Mesangial cell (primary cell): Measurements from ENCODE around the genes UBE2S and NLRP5.

GRCh38 chr19:55377322-55377750 is 710 bp downstream of the TMEM190 start:
- RAMPAGE, long total RNA, result no peak

GRCh38 chr19:55407561-55408758 is at the start of gene UBE2S:
TSS of gene UBE2S (minus strand) at chr19:55407788.
- RAMPAGE, long total RNA, result no peak

DNA sequence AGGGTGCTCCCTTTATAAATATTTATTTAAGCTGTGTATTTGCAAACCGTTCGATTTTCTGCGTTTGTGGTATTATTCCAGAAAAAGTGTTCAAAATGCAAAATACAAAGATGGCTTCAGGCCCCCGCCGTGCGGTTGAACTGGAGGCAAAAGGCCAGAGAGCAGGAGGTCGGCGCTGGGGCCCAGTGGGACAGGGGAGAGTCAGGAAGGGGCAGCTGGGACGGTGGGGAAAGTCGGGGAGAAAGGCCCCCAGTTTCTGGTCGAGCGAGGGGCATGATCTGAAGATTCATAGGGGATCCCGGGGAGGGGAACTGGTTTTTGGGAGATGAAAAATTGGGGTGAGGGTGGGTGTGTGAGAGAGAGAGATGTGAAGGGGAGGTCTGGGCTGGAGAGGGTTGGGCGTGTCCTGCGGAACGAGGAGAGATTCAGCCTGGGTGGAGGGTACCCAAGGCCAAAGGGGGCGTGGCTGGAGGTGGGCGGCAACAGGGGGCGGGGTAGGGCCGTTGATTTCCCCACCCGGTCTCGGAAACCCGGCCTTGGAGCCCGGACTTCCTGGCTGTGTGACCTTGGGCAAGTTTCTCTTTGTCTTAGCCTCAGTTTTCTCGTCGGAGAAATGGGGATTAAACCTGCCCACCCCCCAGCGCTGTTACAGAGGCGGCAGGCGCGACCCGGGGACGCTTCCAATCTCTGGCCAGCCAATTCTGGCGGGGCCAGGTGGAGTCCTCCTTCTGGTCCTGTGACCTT is 594 bp downstream of the ISOC2 start:
- RAMPAGE, long total RNA, result no peak

GRCh38 chr19:55461903-55462171 is 395 bp upstream of the ISOC2 start:
- RAMPAGE, long total RNA, result no peak

DNA sequence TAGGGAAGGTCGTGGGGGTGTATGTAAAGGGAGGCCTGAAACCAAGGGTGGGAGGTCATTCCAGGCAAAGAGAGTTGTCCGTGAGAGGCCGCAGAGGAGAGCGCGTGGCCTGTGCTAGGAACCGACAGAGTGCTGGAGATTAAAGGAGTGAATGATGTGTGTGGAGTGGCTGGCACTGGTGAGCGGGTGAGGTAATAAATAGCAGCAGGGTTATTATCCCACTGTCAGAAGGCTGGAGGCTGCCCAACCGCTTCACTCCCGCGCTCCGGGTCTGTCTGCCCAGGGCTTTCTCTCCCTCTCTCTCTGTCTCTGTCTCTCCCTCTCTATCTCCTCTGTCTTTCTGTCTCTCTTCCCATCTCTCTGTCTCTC is 17.4 kb downstream of the ZNF579 start:
- RAMPAGE, long total RNA, result no peak

DNA sequence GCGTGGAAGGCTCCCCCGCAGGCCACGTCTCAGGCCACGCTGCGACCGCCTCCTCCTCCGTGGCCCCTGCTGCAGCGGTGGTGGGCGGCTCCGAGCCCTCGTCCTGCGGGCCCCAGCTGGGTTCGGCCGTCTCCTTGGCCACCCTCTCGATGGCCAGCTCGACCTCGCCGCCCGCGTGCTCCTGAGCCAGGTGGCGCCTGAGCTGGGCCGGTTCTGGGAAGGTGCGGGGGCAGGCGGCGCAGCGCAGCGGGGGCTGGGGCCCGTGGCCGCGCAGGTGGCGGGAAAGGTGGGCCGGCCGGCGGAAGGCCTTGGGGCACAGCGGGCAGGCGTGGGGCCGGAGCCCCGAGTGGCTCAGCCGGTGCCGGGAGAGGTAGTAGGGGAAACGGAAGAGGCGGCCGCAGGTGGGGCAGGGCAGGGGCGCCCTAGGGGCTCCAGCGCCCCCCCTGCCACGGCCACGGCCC is 1.5 kb downstream of the ZNF579 start:
- RAMPAGE, long total RNA, result no peak

DNA sequence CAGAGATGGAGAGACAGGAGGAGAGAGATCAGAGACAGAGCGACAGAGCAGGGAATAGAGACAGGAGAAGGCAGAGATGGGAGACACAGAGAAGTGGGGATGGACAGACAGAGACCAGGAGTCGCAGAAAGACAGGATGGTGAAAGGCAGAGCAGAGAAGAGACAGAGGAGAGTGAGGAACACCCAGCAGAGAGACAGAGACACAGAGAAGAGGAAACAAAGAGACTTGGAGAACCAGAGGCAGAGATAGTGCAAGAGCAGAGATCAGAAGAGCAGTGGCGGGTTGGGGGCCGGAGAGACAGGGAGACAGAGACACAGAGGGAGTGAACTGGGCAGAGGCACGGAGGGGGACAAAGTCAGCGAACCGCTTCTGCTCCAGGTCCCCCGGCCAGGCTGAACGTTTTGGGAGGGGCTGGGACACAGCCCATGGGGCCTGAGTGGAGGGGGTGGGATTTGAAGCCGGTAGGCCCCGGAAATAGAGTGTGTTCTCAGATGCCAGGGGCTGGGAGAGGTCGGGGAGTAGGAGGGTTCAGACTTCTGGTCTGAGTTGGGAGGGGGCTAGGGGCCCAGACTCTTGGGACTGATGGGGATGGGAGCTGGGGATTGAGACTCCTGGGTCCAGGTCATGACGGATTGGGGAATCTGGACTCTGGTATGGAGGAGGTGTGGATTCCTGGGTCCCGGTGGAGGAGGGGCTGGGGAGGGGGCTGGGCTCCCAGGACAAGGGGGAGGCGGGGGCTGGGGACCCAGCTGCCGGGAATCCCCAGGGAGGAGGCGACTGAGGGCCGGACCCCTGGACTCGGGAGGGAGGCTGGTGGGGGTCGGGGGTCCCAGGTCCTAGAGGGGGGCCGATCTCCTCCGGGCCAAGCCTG is 597 bp downstream of the ZNF579 start:
- RAMPAGE, long total RNA, result no peak

DNA sequence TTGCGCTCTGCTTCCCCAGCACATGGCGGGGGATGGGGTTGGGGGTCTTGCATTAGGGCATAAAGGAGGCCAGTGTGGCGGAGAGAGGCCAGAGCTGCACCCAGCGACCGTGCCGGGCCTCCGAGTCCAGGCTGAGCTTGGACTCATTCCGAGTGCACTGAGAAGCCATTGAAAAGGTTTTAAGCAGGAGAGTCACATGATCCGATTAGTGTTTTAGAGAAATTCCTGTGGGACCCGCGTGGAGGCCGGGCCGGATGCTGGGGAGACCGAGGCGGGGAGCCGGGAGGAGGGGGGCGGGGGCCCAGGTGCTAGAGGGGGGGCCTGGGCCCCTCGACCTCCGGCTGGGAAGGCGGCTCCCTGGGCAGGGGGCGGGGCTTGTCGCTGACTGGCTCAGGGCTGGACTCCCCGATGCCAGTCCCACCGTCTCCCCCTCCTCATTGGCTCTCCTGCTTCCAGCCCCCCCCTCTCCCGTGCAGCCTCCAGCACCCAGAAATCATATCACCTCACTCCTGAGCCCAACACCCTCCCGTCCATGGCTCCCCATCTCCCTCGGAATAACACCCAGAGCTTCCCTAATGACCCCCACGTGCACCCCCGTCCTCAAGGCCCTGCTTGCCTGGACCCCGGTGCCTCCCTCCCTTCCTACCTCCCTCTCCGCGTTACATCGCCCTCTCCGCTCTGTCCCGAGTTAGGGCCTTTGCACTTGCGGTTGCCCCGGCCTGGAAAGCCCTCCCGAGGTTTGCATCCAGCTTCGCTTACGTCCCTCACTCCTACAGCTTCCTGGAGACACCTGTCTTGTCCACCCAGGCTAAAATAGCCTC is 5.2 kb upstream of the ZNF579 start:
- RAMPAGE, long total RNA, result no peak

DNA sequence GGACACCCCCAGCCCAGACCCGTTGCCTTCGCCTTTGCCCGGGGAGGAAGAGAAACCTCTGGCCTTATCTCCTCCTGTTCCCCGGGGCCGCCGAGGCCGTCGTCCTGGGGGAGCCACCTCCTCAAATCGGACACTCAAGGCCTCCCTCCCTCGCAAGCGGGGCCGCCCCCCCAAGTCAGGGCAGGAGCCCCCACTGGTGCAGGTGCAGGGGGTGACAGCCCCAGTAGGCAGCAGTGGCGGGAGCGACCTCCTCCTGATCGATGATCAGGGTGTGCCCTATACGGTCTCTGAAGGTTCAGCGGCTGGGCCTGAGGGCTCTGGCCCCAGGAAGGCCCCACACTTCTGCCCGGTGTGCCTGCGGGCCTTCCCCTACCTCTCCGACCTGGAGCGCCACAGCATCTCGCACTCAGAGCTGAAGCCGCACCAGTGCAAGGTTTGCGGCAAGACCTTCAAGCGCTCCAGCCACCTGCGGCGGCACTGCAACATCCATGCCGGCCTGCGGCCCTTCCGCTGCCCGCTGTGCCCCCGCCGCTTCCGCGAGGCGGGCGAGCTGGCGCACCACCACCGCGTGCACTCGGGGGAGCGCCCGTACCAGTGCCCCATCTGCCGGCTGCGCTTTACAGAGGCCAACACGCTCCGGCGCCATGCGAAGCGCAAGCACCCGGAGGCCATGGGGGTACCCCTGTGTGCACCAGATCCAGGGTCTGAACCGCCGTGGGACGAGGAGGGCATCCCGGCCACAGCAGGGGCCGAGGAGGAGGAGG is 2.2 kb downstream of the ZNF524 start:
- RAMPAGE, long total RNA, result no peak

DNA sequence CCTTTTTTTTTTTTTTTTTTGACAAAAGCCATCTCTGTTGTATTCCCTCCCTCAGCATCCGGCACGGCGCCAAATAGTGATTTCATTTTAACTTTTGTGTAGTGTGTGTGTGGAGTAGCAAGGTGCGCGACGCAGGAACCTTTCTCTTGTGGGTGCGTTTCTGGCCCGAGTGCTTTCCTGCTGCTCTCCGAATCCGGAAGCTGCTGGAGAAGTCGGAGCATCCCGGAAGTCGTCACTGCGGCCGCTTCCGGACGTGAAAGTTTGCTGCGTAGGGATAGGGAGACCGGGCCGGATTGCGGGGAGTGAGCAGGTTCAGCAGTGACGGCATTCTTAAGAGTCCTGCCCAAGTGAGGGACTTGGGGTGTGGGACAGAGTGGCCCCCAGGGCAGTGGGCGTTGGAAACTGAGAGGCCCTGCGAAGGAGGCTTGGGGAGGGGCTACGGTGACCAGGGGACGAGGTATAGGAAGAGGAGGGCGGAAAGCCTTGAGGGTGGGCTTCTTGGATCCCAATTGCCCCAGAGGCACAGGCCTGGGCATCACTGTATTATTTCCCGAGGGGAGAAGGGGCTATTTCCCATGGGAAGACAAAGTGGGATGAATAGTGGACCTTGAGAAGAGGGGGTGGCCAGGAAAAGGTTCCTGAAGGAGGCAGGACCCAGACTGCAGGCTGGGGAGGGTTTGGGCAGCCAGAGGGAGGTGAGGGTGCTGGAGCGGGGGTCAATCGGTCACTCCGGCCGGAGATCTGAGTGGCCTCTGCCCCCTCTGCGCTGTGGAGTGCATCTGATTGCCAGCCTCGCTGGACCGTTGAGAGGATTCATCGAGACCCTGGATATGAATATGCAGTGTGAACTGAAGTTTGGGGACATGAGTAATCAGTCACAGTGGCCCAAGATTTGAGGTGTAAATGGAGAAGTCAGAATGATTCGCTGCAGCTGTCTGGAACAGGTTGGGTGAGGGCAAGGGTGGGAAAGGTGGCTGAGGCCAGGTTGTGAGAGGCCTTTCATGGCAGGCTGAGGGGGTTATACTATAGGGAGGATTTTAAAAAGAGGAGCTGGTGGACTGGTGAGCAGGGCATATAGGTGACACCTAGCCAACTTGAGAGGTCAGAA is 5.7 kb upstream of the ZNF580 start:
- RAMPAGE, long total RNA, result no peak

DNA sequence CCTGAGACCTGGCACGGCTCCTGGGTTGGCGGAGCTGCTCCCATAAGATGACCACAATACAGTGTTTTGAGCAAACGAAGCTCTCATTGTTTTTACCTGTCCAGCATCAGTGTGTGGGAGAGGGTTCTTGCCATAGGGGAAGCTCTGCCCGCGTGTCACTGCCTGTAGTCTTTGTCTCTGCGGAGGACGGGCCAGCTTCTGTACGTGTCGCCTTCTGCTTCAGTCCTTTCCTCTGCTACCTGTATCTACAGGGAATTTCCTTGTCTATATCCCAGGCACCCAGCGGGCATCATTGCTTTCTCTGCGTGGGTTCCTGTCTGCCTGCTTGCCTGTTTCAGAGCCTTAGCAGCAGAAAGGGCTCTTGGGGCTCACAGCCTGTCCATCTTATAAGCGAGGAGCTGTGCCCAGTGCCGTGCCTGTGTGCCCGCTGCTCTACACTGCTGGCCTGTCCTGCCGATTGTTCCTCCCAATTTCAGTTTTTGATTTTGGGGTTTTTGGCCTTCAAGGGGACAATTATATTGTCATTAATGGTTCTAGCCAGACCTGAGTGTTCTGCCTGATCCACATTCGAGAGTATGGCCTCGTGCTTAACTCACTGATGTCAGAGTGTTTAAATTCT is 2.5 kb downstream of the U2AF2 start:
- RAMPAGE, long total RNA, result no peak

- RAMPAGE, long total RNA, result no peak
These were observed 5.6 kb upstream of the EPN1 start for GRCh38 chr19:55669253-55670023.

DNA sequence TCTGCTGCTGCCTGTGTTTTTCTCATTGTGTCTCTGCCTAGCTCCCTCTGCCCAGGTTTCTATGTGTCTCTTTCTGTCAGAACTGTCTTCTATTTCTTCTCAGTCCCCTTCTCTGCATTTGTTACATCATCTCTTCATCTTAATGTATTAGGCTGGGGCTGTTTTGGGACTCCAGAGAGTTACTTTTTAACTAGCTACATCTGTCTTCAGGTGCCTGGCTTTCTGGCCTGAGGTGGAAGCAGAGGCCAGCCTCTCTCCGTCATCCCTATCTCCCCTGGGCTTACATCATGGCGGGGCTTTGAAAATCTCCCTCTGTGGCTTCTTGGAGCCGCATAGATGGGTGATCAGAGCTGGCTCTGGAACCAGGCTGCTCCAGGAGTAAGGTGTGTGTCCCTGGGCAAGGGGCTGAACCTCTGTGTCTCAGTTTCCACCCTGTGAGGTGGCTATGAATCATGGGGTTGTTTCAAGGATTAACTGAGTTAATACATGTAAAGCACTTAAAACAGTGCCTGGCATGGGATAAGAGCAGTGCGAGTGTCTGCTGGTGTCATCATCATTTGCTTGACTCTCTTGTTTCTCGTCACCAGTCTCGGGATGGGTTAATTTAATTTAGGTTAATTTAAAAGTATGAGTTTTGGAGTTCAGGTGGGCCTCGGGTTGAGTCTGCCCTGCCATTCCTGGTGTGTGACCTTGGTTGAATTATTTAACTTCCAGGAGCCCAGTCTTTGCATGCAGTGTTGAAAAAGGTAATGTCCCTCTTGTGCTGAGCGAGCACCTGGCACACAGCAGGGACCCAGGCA is 2.0 kb downstream of the EPN1 start:
- RAMPAGE, long total RNA, result no peak

DNA sequence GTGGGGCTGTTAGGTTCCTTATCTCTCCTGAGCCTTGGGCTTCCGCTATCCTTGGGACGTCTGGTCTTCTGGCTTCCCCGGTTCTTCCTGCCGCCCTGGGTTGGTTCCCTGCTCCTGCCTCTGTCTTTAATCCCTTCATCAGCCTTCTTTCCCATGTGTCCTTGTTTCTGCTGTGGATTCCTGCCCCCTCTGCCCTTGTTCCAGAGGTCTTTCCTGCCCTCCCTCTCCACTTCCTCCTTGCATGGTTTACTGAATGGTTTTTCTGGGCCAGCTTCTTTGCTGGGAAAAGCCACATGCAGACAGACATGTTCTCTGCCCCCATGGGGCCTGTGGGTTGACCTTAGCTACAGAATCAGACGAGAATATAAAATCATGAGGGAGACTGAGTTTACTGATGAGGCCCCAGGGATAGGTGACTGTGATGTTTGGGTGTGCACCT is 2.6 kb downstream of the EPN1 start:
- RAMPAGE, long total RNA, result no peak

- RAMPAGE, long total RNA, result no peak
These were observed 3.3 kb downstream of the EPN1 start for GRCh38 chr19:55678075-55678988.

DNA sequence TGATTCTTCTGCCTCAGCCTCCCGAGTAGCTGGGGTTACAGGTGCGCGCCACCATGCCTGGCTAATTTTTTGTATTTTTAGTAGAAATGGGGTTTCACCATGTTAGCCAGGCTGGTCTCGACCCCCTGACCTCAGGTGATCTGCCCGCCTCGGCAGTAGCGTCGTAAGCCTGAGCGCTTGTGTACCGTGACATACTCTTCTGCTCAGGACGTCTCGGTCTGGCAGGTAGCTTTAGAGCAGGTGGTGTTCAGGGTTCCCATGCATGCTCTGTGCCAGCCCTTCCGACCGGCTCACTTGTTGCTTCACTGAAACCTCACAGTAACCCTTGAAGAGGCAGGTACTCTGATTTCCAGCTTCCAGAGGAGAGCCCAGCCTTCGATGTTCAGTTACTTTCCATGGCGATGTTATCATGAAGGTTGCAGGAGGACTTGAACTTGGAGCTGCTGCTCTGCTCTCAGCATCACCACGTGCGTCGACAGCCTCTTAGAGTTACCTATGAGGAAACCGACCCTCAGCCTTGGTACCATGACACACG is at the start of gene NLRP5:
NLRP5 (plus strand) TSS at position 410 of the 535 bp plus-strand sequence.
- RAMPAGE, long total RNA, result no peak

- RAMPAGE, long total RNA, result no peak
These were observed 37.0 kb downstream of the ZNF787 start for GRCh38 chr19:56083999-56084629.

GRCh38 chr19:56108301-56108660 is 12.8 kb downstream of the ZNF787 start:
- RAMPAGE, long total RNA, result no peak

DNA sequence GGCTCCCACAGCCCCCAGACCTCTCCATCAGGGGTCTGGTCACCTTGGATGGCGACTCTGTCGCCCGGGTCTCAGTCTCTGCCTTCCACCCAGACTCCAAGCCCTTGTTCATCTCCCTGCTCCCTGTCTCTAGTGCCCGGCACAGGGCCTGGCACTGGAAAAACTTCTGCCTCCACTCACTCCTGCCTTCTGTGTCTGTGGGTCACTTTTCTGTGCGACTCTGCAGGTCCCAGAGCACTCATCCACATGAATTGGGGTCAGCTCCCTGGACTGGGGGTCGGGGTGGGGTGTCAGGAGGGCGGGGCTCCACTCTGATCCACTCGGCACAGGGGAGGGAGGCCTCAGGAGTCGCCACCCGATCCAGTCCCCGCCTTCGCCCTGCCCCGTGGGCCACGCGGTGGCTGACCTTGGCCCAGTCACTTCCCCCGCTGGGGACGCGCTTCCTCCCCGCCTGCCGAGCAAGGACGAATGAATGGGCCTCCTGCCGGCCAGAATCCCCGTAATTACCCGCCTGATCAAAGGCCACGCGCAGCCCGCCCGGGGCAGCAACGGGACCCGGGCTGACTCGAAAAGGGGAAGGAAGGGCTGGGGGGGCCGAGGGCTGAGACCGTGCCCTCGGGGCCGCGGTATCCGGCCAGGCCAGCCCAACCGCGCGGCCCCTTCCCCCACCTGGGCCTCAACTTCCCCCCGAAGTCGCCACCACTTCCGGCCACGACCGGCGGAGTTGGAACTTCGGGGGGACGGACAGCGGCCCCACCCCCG is 860 bp downstream of the ZNF787 start:
- RAMPAGE, long total RNA, result no peak

DNA sequence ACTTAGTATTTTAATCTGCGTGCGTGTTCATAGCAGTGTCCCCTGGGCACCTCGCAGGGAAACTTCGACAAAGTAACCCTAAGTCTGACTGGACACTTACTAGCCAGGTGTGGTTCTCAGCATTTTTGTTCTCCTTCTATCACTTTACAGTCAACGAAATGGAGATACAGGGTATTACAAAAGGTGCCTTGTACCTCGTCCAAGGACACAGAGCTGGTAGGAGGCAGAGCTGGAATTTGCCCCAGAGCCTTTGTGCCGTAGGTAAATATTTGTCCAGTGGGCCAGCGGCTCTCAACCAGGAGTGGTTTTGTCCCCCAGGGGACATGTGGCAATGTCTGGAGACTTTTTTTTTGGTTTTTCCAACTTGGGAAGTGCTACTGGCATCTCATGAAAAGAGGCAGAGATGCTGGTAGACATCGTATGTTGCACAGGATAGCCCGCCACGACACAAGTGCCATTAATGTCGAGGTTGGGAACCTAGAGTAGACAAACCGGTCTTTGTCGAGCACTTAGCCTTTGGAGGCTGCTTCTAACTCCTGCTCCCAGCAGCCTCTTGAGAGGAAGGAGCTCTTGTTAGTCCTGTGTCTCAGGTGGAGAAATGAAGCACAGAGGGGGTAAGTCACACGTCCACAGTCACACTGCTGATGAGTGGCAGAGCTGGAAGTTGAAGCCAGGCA is 1.2 kb downstream of the ZNF444 start:
- RAMPAGE, long total RNA, result no peak